Parotid gland (tissue), 1 donor: ENCODE measurements around a stretch of chr16.

- PRO-cap: no peak
These were observed 64.0 kb downstream of the KLHDC4 start for GRCh38 chr16:87701655-87702263.

GRCh38 chr16:87725011-87725279 lies 40.8 kb downstream of the KLHDC4 start:
- PRO-cap: no peak

GRCh38 chr16:87739752-87740270 lies 26.0 kb downstream of the KLHDC4 start:
- PRO-cap: no peak

- PRO-cap: no peak
These were observed 25.5 kb upstream of the KLHDC4 start for GRCh38 chr16:87791176-87791706.

- PRO-cap: no peak
These were observed 40.0 kb downstream of the SLC7A5 start for GRCh38 chr16:87829079-87829933.

DNA sequence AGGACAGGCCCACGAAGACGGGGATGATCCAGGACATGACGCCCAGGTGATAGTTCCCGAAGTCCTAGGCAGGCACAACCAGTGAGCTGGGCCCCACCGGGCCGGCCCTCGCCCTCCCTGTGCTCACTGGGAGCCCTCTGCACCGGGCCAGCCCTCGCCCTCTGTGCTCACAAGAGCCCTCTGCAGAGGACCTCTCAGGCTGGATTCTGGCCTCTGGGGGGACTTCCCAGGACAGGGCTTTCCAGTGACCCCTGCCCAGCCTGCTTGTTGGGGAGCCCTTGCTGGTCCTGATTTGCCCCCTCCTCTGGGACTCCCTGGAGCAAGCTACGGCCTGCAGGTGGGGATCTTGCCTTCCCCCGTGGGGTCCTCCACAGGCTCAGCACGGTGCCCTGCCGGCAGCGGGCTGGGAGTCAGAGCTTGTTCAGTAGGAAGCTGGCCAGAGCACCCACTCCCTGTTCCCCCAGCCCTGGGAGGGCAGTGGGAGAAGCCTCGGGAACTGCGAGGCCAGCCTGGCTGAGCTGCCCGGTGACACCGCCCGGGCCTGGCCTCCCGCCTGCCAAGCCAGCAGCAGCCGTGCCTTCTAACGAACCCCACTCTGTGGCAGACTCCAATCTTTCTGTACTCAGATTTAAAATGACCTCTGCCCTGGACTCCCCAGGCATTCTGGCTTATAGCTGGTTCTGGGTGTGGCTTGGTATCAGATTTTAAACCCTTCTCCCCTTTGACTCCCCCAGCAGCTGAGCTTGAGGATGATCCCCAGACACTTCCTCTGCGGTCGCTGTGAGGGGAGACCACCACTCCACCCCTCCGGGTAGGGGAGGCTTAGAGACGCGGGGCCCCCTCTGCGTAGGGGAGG lies 30.3 kb downstream of the SLC7A5 start:
- PRO-cap: no peak

- PRO-cap: no peak
These were observed 24.9 kb downstream of the SLC7A5 start for GRCh38 chr16:87844394-87844772.

DNA sequence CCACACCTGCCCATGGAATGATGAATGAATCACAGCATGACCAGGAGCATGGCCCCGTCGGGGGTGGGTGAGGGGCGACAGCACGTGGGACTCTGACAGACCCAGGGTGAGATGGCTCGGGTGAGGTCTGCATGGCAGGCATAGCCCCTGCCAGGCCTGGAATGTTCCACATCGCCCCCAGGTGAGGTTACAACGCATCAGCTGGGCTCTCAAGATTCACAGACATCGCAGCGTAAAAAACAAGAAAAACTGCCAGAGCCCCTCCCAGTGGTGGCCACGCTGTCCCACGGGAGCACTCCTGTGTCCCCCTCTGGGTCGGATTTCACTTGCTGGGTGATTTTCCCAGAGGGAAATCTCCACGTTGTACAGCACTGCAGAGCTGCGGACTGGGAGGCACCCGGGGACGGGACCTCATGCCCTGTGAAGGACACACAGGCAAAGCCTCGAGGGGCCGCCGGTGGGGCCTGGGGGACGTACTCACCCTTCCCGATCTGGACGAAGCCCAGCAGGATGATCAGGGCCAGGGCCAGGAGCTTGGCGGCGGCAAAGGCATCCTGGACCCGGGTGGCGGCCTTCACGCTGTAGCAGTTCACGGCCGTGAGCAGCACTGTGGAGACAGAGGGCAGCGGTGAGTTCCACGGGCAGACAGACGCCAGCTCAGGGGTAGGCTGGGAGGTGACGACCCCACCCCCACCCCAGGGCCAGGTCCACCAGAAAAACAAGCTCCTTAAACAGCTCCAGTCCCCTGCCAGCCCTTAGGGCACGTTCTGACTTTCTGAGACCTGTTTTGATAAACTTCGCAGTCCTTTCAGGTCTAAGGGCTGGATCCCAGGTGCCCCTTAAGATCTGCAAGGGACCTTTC lies 17.8 kb downstream of the SLC7A5 start:
- PRO-cap: no peak

GRCh38 chr16:87935981-87936288 lies 394 bp downstream of the CA5A start:
- PRO-cap: unidirectional peak, plus-strand start at chr16:87936179

DNA sequence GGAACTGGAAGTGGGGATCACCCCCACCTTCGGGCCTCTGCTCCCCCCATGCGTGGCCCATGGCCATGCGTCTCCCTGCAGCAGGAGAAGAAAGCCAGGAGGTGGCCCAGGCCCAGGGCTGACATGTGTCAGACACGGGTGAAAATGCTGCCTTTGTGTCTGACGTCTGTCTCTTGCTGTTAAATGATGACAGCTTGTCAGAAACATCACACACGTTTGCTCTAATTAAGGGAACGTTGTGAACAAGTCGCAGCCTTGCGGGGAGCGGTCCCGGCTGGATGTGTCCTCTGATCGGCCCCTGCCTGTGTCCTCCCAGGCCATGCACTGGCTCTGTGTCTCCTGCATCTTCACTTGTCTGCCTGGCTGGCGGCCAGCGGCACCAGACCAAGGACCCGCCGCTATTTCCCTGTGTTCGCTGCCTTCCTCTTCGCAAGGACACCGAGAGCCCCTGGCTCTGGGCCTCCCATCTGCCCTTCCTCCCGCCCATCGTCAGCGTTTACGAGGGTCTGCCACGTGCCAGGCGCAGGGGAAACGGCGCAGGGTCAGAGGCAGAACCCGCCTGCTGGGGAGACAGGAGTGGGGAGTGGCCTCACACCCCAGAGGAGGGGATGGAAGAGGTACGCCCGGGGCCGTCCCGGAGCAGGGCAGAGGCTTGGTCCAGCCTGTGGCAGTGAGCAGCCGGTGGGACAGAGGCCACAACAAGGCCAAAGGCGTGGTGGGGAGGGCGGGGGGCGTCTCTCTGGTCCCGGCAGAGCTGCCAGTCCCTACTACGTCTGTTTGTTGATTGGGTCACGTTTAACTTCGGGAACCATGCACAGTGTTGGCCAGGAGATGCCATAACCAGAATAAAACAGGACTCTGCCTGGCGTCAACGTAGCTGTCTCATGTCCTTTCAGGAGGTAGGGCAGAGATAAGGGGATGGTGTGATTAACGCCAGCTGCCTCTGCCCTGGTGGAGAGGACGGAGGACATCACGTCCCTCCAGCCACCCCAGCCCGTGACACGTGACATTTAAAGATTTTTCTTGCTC lies 192.6 kb downstream of the BANP start:
- PRO-cap: no peak

DNA sequence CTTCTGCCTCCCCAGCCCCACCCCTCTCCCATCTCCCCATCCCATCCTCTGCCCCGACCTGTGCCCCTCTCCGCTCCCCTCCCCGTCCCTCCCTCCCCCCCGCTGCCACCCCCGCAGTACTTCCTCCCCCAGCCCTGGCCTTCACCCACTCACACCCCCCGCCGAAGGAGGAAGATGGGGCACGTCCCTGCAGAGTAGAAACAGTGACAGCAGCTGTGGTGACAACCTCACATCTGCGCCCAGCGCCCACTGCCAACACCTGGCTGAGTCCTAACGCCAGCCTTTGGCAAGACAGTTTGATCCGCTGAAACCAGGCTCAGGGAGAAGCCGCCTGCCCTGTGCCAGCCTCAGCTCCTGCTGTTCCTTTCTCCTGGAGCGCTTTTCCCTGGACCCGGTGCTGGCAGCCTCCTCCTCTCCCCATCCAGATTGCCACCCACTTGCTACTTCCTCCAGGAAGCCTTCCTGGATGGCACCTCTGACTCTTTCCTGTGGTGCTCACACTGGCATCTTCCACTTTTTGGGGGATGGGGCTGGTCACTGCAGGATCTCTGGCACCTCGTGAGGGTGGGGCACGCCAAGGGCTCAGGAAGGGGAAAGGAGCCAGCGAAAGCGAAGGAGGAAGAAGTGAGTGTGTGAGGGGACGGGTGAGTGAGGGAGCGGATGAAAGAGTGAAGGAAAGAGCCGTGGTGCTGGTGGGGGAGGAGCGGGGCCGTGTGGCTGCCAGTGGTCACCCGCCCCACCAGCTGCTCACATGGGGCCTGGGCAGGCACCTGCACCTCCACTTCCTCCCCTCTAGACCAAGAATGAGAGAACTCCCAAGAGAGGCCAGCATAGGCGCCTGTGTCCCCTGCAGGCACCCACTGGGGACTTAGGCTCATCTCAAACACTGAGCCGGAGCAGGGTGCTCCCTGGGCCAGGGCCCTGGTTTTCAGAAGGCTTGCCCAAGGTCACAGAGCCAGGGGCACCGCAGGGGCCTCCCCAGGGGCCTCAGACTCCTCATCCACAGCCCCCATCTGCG lies 27.0 kb downstream of the ZFPM1 start:
- PRO-cap: no peak

DNA sequence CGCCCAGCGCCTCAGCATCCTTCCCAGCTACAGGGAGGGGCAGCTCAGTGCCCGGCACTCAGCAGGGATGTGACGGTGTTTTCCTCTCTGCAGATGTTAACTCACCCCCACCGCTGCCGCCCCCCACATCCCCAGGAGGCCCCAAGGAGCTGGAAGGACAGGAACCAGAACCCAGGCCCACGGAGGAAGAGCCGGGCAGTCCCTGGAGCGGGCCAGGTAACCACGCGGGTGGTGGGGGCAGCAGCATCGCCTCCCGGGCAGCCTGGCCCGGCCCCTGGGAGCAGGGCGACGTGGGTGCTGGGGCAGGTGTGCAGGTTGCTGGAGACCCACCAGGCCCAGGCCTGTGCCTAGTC lies 35.8 kb downstream of the ZFPM1 start:
- PRO-cap: no peak

DNA sequence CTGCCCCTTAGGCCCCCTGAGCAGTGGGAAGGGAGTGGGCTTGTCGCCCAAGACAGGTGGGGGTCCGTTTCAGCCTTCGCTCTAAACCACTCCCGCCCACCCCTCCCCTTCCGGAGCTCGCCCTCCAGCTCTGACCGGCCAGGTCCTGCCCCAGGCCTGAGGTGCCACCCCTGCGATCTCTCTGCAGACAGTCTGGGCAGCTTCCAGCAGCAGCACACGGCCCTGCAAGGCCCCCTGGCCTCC lies 37.3 kb upstream of the ZC3H18 start:
- PRO-cap: no peak

DNA sequence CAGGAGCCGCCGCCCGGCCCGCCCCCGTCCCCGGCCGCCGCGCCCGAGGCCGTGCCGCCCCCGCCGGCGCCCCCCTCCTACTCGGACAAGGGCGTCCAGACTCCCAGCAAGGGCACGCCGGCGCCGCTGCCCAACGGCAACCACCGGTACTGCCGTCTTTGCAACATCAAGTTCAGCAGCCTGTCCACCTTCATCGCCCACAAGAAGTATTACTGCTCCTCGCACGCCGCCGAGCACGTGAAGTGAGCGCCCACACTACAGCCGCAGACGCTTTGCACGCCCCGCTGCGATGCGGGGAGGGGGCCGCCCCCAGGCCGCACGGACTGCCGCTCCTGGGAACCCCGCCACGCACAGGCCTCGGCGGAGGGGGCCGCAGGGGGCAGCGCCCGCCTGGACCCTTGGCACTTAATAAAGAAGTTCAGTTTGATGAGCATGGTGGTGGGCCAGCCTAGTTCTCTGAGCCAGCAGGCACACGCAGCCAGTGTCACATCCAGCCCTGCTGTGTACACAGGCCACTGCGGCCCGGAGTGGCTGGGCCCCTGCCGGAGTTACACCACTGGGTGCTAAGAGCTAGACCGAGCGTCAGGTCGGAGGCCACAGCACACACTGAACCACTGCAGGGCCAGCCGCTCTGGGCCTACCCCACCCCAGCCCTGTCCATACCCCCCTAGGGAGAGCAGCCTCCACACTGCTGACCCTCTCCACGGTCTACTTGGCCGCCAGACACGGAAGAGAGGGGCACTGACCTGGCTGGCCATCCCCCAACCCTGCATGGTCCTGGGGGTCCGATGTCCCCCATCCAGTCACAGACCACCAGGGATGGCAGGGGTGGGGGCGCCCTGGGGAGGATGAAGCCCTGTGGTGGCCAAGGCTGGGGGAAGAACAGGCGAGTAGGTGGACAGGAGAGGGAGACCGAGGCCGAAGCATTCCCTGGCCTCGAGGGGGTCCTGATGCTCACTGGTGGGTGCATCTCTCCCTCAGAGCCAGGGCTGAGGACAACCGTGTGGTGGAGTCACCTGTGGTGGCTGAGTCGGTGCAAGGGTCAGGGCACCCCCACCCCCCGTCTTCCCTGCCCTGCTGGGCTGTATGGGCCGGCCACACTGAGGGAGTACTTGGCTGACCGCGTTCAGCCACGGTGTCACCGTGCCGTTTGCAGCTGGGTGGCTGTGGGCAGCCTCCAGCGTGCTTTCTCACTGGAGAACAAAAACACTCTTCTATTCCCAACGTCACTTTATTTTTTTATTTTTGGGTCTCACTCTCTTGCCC lies 35.0 kb upstream of the ZC3H18 start:
- PRO-cap: no peak

GRCh38 chr16:88550186-88550710 lies 20.0 kb upstream of the ZC3H18 start:
- PRO-cap: no peak

- PRO-cap: no peak
These were observed 21.7 kb downstream of the ZC3H18 start for GRCh38 chr16:88591965-88592256.

GRCh38 chr16:88639872-88640179 lies 1.5 kb downstream of the IL17C start:
- PRO-cap: no peak

- PRO-cap: no peak
These were observed 1.7 kb downstream of the IL17C start for GRCh38 chr16:88640180-88640367.

- PRO-cap: unidirectional peak, minus-strand start at chr16:88664169
These were observed 934 bp upstream of the MVD start for GRCh38 chr16:88663764-88664286.

- PRO-cap: no peak
These were observed 5.3 kb downstream of the SNAI3 start for GRCh38 chr16:88680902-88681500.